T47D (cell line): ENCODE measurements around the gene AP3S2.

DNA sequence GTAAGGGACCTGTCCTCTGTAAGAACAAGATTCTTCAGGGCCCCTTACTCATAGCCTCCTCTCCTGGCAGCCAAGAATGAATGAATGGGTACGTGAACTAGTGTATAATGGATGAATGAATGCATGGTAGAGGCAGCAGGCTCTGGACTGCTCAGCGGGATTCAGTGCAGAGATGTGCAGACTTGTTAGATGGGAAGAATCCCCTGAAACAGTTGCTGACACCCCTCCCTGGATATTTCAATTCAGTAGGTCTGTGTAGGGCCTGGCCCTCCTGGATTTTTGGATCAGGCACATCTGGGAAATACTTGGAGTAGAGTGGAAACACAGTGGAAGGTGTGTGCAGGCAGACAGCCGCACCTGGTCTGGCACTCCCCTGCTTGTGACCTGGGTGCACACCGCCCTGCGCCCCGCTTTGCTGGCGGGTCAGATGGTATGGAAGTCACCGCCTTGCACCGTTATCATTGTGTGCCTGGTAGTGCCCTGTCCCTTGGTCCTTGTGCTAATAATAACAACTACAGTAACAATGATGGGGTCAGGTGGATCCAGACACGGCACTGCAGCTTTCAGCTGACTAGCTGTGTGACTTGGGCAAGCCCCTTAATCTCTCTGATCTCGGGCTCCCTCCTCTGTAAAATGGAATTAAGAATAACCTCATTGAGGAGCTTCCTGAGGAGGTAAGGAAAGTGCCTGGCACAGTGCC lies 9.4 kb downstream of the ISG20 start:
- RRBS: no CpG with 5 or more reads among the region's 11 CpGs

DNA sequence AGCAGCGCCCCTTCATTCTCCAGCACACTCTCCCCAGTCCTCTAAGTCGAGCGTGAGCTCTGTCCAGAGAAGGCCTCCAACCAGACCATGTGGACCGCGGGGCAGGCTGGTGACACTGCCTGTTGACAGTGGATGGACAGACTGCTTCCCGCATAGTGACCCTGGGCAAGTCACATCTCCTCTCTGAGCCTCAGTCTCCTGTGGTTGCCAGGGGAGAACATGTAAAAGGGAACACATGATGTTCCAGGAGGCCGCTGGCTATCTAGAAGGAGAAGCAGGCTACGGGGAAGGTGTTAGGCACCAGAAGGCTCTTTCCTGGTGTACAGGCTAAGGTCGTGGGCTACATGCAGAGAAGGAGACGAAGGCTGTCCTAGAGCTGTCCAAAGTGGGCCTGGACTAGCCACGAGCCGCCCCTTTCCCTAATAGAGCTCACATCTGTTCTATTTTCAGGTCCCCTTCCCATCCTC lies 11.0 kb downstream of the ISG20 start:
- RRBS: no CpG with 5 or more reads among the region's 12 CpGs

GRCh38 chr15:88704778-88705923 lies 66.3 kb downstream of the ISG20 start:
- RRBS: 9% methylated on average over 23 of the region's 64 CpGs

- RRBS: no CpG with 5 or more reads among the region's 1 CpG
These were observed 82.1 kb downstream of the ISG20 start for GRCh38 chr15:88720929-88721284.

- RRBS: no CpG with 5 or more reads among the region's 1 CpG
These were observed 8.2 kb downstream of the ACAN start for GRCh38 chr15:88811427-88811826.

GRCh38 chr15:88898461-88899448 lies 3.4 kb upstream of the HAPLN3 start:
- RRBS: 84% methylated on average over 5 of the region's 26 CpGs

- RRBS: no CpG with 5 or more reads among the region's 17 CpGs
These were observed 6.0 kb upstream of the HAPLN3 start for GRCh38 chr15:88901016-88902014.

GRCh38 chr15:88909712-88910932 lies 3.1 kb downstream of the MFGE8 start:
- RRBS: no CpG with 5 or more reads among the region's 21 CpGs

DNA sequence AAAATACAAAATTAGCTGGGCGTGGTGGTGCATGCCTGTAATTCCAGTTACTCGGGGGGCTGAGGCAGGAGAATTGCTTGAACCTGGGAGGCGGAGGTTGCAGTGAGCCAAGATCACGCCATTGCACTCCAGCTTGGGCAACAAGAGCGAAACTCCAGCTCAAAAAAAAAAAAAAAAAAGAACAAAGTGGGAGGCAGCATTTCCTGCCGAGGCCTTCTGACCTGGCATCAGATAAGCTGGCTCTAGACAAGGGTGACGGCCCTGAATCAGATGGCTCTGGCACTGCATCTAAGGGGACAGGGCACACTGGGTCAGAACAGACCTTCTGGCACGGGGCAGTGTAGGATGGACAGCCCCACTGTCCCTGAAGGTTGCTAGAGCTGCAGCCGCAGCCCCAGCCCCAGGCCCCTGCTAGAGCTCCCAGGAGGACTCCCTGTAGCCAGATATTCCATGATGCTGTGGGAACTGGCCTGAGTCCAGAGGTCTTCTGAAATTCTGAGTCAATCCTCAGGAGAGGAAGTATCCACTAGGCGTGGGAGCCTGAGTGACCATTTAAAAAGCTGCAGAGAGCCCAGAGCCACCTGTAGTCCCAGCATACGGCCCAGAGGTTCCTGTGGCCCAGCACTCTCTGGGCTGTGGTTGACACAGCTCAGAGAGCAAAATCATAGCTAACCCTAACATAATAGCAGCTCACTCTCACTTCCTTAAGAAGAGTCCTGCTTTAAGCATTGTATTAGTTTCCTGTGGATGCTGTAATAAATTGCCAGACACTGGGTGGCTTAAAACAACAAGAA lies 69.2 kb upstream of the MFGE8 start:
- RRBS: no CpG with 5 or more reads among the region's 11 CpGs

- RRBS: no CpG with 5 or more reads among the region's 12 CpGs
These were observed 72.6 kb upstream of the MFGE8 start for GRCh38 chr15:88985582-88986351.

DNA sequence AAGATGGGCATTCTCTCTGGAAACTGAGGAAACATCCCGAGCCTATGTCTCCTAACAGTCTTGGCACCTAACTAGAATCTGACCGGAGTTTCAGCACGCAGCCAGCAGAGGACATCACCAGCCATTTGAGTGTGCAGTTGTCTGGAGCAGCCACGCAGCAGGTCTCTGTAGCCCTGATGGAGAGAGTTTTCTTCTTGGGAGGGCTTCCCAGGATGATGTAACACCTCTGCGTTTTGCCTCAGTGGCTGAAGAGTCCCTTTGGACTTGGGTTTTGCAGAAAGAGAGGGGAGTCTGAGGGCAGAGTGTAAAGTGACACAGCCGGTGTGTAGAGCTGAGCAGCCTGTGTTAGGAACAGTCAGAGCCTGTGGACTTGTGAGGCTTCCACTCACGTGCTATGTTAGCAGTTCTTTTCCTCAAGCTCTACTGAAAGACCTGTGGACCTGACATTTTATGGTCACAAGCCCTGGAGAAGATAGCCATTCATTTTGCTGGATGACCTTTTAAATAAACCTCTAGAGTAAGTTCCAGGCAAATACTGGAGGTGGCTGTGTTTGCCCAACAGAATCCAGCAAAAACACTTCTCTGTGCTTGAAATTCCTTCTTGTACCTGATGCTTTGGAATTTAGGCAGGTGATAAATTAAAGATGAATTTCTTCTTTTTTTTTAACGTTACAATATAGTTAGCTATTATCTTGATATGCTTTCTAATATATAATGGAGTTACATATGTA lies 51.7 kb downstream of the ABHD2 start:
- RRBS: no CpG with 5 or more reads among the region's 8 CpGs

DNA sequence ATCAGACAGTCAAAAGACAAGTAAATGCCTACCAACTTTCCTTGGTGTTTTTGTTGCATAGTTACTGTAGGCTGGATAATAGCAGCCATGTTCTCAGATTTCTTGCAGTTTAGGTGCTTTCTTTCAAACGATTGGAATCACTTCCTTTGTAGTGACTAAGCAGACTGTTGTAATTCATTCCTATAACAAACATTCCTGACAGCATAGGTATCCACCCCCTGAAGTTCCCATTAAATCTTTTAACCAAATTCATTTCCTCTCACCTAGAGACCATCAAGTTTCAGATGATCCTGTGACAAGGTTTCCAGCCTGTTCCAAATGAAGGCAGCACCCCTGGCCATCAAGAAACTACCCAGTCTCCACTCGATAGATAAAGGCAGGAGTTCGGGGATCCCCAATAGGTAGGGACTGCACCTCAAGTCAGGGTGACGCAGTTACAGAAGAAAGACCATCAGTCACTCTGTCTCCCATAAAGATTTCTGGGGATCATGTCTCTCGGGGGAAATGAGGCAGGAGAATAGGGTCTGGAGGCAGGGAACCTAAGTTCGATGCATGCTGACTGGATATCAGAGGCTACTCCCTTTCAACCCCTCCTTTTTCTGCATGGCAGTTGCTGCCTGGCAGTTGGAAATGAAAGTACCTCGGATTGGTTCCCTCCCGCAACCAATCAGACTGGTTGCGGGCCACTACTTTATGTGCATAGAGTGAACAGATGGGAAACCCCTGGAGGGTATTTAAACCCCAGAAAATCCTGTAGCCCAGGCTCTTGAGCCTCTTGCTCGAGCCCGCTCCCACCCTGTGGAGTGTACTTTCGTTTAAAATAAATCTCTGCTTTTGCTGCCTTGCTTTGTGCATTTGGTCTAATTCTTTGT lies 27.3 kb downstream of the RHCG start:
- RRBS: no CpG with 5 or more reads among the region's 12 CpGs

GRCh38 chr15:89594160-89594665 lies 18.9 kb downstream of the TICRR start:
- RRBS: no CpG with 5 or more reads among the region's 6 CpGs

DNA sequence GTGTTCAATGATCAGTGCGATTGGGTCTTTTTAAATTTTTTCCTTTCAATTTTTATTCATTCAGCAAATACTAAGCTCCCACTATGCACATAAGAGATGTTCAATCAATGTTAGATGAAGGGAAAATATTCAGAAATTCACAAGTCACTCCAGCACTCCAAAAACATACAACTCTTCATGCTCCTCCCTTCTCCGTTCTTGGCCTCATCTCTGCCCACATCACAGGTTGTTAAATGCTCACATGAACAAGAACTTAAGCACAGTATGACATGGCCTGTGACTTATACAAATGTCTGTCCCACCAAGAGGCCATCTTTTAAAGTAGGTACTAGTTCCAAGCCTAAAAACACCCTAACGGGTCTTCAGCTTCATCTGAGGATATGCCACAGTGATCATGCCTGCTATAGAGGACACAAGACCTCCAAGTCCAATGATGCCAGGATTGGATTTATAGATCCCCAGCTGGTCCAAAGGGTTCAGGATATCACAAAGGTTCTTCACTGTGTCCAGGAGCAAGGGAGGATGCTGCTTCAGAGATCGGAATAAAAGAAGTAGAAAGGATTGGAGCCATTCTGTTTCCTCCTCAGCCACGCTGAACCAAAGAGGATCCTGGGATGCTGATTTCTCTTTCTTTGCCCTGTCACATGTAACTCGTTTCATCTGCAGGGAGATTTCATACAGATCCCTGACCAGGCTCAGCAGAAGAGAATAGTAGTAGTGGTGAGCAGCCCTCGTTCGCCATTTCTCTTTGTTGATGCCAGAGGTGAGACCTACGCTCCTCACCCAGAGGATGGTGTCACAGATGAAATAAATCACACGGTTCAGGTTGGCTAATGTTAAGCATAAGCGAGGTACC lies 4.1 kb upstream of the PLIN1 start:
- RRBS: no CpG with 5 or more reads among the region's 11 CpGs

DNA sequence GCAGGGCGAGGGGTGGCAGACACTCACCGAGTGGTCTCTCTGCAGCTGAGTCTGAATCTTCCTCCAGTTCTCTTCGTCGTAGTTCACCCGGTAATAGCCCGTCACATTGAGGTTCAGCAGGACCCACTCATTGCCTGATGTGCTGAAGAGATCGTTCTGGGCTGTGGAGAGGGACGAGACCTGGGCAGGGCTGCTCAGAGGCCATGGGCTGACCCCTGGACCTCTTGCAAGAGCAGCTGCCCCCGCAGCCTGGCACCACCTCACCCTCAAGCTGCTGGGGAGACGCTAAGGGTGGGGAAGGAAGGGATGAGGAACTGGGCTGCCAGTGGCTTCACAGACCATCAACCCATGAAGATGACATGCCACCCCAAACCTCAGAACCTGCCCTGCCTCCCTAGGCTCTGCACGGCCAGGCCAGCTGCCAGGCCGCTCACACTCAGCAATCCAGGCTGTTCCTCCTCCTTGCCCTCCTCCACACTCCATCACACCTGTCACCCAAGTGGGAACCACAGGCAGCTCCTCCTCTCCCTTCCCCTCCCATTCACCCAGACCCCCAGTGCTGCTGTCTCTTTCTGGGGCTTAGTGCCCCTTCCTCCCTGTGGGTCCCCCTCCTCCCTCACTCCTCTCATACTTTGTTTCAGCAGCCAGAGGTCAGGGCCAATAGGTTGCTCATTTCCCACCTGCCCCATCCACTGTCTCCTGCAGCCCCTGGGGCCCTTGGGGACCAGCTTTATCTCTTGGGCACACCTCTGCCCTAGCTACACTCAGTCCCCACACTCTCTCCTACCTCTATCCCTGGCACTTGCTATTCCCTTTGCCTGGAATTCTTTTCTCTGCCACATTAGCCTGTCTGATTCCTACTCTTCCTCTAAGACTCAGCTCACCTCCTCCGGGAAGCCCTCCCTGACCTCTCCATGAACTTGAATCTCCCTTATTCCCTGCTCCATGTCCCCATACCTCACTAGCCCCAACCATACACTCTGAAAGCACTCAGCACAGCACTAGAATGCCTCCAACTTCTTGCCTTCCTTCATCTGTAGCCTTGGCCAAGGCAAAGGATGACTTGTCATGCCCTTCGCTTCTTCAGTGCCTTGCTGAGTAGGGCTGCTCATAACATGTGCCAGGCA lies 14.9 kb downstream of the ANPEP start:
- RRBS: no CpG with 5 or more reads among the region's 14 CpGs

DNA sequence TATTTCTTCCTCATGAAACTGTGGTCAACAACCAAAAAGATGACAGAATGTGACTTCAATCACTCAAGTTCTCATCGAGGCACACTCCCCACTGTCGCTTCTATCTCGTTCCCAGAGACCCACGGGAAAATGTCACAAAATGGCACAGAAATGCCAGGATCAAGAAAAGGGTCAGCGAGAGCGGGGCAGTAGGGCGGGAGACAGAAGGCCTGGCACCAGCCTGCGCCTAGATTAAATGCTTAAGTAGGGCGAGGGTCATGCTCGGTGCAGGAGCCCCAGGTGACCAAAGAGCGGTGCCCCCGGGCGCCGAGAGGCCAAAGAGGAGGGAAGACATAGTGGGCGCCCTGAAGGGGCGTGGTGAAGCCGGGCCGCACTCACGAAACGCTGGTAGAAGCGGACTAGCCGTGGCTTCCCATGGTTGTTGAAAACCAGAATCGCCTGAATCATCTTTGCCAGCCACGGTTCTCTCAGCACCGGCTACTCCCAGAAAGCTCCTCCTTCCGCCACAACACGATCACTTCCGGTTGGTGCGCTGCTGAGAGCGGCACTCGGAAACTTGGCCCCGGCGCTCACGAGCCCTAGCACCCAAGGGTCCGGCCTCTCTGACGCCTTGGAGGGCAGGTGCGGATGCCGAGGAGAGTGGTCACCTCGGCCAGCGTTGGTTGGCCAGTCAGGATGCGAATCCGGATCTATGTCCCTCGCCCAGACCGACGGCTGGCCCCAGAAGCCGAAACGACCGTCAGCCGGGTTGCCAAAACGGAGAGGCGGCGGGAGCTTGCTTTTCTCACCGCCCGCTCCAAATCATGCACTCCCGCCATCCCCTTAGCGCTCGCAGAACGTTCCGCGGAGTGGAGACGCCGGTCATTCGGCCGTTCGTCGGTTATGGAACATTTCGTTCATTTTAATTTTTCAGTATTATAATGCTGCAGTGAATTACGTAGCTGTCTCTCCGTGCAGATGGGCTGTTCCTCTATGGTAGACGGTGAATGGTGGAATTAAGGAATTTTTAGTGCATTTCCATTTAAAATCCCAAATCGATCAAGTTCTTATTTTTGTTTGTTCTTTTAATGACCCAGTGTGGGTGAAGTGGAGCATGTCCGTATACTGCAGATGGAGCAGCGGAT lies at the start of gene AP3S2:
TSS of gene AP3S2 (minus strand) at position 492 of the 1,124 bp plus-strand sequence.
- RRBS: 1% methylated on average over 38 of the region's 73 CpGs

GRCh38 chr15:89913132-89913845 lies 537 bp upstream of the ARPIN start:
- RRBS: no CpG with 5 or more reads among the region's 14 CpGs

DNA sequence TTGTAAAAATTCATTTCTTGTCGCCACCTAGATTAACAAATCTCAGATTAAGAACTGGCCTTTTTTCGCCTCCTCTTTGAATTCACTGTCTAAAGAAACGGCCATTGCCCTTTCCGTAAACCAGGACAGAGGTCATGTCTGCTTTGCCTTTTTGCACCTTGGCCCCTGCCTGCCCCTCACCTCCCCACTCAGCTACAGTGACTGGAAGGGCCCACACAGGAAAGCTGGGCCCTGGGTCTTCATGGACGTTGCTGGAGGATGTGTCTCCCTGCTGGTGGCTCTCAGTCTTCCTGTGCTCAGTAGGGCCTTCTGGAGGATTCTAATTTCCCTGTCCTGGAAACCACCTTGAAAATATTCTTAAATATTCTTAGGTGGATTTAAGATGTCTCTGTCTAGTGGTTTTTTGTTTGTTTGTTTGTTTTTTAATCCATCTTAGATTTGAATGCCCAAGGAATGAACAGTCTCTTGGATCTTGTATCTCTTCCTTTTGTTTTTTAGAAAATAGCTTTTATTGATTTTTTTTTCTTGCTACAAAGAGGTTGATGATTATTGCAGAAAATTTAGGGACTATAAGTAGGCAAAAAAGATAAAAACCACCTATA lies 17.5 kb downstream of the ZNF710 start:
- RRBS: no CpG with 5 or more reads among the region's 5 CpGs

DNA sequence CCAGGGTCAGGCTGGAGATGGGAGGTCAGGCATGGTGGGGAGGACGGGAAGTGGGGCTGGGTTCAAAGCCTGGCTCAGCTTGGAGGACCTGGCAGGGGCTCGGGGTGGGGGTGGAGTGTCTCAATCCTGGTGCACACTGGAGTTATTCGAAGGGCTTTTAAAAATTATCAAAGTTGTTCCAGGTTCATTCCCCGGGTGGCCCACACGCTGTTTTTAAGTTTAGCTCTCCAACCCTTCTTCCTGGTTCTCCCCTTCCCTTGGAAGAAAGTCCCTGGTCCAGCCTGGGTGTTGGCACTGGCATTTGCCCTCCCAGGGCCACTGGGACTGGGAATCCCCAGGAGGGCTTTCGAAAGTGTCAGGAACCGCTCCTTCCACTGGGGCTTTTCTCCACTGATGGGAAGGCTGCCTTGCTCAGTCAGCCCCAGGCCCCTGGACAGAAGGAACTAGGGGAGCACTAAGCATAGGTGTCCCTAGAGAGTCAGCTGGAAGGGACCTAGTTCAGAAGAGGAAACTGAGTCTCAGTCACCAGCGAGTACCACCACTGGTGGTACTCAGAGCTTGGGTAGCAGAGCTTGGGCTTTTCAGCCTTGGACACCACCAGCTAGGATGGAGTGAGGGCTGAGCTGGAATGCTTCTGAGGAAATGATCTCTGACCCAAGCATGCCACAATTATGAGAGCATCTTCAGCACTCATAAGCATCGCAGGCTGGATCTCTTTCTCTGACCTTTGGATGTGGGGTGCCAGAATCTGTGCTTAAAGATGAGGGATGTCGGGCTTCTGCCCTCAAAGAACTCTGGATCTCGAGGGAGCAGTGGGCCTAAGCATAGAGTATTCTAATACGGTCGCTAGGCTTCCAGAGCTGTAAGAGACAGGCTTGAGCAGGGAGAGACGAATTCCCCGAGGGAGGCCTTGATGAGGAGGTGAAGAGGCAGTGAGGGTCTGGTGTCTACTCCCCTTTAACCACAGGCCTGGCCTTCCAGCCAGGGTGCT lies 36.2 kb downstream of the ZNF710 start:
- RRBS: no CpG with 5 or more reads among the region's 15 CpGs

DNA sequence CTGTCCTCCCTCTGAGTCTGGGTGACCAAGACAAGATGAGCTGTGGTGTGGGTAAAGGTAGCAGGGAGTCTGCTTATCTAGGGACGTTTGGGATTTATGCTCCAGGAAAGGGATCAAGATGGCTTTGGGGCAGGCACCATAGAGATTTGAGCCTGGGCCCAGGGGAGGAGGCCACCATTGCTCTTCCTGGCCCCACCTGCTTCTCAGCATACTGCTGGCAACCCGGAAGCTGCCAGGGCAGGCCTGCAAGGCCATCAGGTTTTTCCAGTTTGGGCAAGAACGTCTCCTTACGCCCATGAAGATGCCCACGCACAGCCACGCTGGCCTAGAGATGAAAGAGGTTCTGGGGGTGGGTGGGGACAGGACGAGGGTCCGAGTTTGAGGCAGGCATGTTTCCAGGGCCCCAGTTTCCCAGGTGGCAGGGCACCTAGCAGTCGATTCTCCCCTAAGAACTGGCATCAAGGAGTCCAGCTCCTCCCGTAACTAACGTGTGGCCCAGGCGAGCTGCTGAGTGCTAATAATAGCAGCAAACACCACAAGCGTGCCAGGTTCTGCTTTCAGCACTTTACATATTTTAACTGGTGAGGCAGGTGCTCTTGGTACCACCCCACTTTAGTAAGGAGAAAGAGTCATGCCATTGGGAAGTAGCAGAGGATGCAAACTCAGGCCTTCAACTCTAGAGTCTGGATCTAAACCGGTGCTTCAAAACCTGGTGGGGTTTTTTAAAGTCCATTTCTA lies 45.8 kb downstream of the ZNF710 start:
- RRBS: no CpG with 5 or more reads among the region's 14 CpGs